T47D (cell line): ENCODE measurements around the gene PSMA1.

GRCh38 chr11:12866497-12867245, 142.4 kb upstream of the RASSF10 start:
- RRBS: no CpG with 5 or more reads among the region's 8 CpGs

DNA sequence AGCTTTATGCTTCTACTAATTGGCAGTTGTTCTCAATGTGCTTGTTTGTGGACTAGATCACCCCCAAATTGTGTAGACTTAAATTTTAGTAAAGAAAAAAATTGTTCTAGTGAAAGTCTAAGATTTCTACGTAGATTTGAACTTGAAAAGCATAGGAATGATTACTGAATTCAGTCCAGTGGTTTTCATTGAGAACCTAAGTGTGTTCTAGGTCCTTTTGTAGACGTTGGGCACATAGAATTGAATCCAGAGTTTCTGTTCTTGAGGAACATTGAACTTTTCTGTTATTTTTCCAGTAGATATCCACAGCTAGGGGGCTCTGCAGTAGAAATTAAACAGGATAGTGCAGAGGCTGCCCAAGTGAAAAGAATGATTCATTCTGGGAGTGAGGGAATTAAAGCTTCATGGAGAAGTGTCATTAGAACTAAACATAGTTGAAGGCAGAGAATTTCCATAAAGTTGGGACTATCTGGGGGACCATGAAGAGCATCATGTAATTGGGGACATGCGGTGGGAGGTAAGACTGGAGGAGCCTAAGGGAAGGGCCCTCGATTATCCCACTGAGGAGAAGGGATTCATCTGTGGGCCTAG, 140.5 kb upstream of the RASSF10 start:
- RRBS: no CpG with 5 or more reads among the region's 4 CpGs

GRCh38 chr11:12870129-12870662, 138.9 kb upstream of the RASSF10 start:
- RRBS: no CpG with 5 or more reads among the region's 13 CpGs

DNA sequence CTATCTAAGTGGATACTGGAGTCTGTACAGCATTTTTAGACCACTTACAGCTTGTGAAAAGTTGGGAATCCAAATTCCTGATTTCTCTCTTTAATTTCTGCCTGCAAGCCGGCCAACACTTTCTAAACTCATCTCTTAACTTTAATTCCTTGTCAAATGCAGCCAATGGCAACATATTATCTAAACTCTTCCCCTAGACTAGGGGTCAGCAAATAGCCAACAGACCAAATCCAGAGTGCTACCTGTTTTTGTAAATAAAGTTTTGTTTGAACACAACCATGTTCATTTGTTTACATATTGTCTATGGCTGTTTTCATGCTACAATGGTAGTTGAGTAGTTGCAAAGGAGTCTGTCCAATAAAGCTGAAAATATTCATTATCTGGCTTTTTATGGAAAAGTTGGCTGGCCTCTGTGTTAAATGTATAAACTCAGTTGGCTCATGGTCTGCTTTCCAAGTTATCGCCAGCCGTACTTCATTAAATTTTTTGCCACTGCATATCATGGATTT, 37.2 kb upstream of the RASSF10 start:
- RRBS: no CpG with 5 or more reads among the region's 3 CpGs

DNA sequence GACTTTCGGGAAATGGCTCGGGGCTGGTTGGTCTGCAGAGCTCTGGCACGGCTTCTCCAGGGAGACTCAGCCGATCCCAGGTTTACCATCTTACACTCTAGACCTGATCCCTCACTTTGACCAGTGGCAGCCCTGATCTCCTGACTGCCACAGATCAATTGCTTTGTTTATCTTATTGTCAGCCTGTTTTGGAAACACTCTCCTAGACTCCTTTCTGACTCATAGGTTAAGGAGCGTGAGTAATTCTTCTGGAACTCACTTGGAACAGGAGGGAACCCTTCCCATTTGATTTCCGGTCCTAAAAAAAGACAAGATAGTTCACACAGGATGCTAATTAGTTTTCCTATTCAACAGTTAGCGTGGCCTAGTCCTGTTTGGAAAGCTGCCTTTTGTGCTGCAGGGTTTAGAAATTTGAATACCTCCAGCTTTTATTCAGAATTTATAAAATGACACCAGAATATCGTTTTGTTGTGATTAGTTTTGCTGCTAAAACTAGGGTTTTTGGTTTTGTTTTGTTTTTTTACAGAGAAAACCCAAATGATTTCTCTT, 15.9 kb upstream of the BMAL1 start:
- RRBS: no CpG with 5 or more reads among the region's 8 CpGs

DNA sequence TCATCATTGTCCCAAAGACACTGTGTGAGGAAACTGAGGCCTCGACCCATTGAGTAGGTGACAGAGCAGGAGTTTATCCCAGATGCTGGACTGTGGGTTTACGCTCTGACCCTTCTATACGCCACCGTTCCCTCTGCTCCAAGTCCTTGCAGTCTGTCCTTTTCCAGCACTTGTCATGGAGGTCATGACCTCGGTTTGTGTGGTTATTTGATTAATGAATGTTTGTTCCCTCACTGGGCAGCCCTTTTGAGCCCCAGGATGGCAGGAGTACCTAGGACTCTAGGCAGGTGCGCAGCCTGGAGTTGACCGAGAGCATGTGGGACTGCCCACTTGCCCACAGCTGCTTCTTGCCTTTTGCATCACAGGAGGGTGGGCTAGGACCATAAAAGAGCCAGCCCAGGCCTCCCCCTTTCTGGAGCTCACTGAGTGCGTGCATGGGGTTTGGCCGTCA, 37.9 kb downstream of the BMAL1 start:
- RRBS: no CpG with 5 or more reads among the region's 9 CpGs

- RRBS: no CpG with 5 or more reads among the region's 7 CpGs
Measured at GRCh38 chr11:13333290-13333977, 55.8 kb downstream of the BMAL1 start.

GRCh38 chr11:14258003-14258775, 100.8 kb downstream of the RRAS2 start:
- RRBS: no CpG with 5 or more reads among the region's 4 CpGs

- RRBS: no CpG with 5 or more reads among the region's 7 CpGs
Measured at GRCh38 chr11:14364029-14364806, 5.2 kb upstream of the RRAS2 start.

- RRBS: no CpG with 5 or more reads among the region's 3 CpGs
Measured at GRCh38 chr11:14480711-14481194, 18.9 kb downstream of the COPB1 start.

DNA sequence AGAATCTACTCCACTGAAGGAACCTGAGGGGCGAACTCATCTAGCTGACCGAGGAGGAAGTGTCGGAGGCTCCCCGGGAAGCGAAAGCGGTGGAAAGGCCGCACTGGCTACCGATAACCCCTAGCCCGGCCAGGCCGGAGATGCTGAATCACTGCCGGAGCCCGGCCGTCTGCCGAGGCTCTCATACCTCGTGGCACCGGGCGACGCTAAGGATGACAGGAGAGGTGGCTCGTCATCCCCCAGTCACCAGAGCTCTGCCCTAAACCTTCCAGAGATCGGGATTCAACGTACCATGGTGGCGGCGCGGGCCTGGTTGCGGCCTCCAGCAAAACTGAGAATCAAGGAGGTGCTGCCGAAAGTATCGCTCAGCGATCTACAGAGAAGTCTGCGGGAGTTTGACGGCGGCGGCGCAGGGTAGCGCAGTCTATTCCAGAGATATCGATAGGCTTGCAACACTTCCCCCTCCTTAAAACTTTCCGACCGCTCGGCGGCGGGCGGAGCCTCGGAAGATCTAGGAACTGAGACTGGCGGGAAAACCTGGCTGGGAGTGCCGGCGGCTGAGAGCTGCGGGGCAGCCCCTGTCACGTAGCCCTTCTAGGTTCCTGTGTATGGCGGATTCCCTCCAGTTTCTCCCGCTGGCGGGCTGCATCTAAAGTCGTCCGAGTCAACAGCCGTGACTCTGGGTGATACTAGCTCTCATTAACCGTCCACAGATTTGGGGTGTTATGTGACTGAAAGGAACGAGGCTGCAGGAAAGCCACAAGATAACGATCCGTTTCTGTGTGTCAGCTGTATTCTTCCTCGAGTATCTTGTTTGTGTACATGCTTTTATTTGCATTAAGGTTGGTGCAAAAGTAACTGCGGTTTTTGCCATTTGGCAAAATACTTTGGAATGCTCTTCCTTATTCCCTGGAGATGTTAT, at the start of gene PSMA1:
PSMA1 (minus strand) TSS at position 381 of the 922 bp plus-strand sequence.
- RRBS: 1% methylated on average over 6 of the region's 59 CpGs

- RRBS: no CpG with 5 or more reads among the region's 4 CpGs
Measured at GRCh38 chr11:14584423-14585259, 59.0 kb upstream of the PDE3B start.

- RRBS: no CpG with 5 or more reads among the region's 5 CpGs
Measured at GRCh38 chr11:14823016-14823487, 69.0 kb downstream of the CYP2R1 start.

DNA sequence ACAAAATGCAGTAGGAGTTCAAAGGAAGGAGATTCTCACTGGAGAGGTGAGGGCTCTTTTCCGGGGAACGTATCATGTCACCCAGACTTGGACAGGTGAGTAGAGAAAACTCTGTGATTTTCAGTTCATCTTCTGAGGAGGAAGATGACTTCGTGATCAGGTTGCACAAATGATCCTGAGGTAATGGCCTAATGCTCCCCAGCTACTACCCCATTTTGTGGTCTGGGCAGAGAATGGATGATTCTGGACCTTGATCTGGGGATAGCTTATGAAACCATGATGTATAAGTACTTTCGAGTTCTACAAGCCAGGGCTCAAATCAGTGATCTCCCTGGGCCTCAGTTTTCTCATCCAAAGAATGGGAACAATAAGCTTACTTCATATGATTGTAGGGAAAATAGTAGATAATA, 319.2 kb downstream of the INSC start:
- RRBS: no CpG with 5 or more reads among the region's 4 CpGs

GRCh38 chr11:15727199-15727459, 612.4 kb downstream of the INSC start:
- RRBS: no CpG with 5 or more reads among the region's 1 CpG

DNA sequence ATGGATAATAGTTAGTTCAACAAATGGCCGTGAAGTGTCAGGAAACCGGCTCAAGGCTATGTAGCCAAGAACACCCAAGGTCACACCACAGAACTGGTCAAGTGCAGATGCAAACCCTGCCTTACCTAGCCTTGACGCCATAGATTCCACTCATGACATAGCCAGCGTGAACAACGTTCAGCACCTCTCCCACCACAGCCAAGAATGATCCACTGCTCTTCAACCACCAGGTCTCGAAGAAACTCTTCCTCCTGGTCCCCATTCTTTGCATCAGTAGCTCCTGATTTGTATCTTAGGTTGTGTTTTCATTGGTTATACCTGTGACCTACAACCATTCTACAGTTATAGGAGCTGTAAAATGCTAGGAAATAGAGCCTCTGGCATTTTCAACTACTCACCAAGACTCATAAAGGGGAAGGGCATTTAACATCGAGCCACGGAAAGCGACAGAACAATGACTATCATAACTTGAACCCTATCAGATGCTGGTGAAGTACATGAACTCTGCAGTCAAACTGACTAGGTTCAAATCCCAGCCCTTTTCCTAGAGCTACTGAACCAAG, 588.2 kb downstream of the SOX6 start:
- RRBS: no CpG with 5 or more reads among the region's 9 CpGs

DNA sequence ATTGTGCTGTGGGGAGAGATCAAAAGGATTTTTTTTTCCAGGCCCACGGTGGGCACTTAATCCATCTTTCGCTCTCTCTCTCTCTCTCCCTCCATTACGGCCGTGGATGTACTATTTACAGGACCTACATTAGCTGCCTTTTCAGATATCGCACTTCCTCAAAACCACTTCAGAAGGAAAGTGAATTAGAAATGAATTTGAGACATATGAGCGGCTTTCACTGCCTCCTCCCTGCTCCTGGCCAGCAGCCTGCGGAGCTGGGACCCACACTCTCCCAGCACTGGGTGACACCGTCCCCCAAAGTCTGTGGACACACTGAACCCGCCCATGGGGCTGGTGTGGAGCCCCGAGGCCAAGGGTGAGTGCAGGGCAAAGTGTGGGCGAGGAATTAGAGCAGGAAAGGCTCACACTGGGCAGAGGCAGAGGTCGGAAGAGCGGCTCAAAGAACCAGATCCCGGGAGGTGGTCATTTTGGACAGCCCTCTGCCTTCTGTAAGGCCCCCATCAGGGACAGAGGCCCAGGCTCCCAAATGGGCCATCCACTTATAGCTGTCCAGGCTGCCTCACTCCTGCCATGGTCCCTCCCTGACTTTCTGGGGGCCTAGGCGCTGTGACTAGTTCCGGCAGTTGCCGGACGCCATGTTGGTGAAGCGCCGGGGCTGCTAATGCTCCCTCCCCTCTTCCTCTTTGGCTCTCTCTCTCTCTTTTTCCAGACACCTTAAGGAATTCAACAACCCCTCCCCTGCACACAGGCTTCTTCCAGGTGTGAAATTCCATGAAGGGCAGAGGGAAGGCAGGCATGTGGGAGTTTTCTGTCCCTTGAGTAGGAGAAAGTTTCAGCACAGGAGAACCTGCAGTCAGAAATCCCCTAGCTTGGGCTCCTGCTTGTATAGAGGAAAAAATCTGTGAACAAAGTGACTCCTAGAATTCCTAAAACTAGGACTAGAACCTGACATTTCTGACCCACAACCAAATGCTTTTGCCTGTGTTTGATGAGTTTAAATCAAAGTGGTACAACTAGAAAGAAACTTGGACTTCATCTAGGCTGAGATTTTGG, 445.7 kb downstream of the SOX6 start:
- RRBS: no CpG with 5 or more reads among the region's 20 CpGs

- RRBS: no CpG with 5 or more reads among the region's 11 CpGs
Measured at GRCh38 chr11:16774794-16775553, 36.5 kb downstream of the C11orf58 start.

DNA sequence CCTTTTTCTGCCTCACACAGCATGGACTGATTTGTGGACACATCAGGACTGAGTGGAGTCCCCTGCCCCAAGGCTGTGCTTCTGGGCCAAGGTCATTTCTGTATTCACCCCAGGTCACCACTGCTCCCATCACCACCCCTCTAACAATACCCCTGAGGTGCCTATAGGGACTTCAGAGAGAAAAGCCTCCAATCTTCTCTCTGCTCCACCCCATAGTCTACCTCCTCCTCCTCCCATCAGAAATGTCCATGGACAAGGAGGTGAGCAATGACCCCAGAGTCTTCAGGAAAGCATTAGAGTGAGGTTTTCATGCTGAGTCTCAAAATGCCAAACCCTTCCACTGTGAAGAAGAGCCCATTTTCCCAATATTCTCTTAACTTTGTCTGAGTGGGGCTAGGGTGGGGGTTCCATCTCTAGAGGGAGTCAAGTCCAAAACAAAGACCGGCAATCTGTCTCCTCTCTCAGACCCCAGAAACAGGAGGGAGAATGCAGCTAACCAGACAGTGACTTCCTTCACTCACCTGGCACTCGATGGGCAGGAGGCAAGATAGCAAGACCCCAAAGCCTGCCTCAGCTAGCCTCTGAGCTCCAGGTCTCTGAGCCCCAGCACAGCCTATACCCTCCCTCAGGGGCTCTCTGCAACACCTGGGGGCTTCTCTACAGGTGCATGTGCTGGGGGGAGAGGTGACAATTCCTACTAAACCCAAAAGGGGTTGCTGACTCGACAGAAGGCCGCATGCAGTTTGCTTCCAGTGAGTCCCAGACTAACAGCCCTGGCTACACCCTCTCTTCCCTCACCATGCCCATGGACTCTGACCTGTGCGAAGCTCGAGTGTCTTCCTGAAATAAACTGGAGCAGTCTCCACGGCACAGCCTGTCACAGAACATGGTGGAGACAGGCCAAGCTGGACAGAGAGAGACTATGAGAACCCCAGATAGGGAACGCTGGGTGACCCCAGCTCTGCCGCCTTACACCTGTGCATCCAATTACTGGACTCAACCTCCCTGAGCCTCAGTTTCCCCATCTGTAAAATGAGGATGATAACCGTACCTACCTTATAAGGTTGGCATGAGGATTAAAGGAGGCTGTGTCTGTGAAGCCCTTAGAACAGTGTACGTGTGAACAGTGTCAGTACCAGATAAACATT, 16.8 kb downstream of the PLEKHA7 start:
- RRBS: no CpG with 5 or more reads among the region's 11 CpGs